NB4 (cell line): ENCODE measurements around a stretch of chr4.

- RRBS, result no CpG with 5 or more reads among the region's 18 CpGs
These were observed 1.5 kb downstream of the NEUROG2 start for GRCh38 chr4:112514495-112514869.

DNA sequence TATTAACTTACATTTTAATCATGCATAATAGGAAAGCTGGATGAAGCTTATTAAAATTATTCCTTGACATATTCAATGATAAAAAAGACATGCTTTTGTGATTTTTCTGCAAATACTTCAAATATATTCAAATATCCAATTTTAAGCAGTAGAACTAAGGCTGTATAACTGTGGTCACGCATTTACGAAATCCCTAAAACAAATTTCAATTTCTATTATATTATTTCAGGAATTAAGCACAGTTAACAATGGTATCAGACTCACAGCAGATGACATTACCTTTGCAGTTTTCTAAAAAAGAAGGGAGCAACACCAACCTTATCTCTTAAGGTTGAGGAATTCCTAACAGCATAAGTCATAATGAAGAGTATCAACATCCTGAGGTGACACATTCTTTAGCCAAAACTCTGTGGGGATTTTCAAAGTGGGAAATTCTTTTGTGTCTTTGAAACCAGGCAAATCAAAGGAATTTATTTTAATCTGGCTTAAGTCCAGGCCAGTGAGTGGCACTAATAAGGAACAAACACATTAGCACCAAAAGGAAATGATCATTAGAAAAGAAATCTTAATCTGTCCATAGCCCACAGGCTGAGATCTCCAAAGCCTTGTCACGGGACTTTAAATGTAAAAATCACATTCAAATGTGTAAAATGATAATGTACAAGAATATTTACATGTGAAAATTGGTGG is 110.0 kb downstream of the LARP7 start:
- RRBS, result no CpG with 5 or more reads among the region's 3 CpGs

- RRBS, result no CpG with 5 or more reads among the region's 16 CpGs
These were observed 180.9 kb downstream of the LARP7 start for GRCh38 chr4:112817573-112818478.

DNA sequence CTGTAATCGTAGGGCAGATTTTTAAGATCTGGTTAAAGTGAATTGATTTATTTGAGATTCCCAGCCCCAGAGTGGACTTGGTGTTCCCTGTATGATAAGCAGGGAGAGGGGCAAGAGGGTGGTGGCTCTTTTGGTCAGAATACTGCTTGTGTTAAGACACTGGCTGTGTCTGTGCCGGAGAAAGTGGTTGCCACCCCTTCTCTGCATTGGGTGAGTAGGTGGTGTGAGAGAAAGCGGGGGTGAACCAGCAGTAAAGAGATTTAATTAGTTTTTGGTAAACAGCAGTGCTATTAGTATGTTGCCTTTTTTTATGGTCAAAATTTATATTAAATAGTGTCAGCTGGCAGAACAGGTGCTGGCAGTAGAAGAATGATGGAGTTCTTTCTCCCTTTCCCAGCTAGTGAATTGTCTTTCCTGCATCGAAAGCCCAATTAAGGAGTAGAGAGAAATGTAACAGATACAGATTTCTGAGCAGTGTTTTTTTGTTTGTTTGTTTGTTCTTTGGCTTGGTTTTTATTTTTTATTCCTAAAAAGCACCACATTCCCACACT is 181.6 kb downstream of the LARP7 start:
- RRBS, result no CpG with 5 or more reads among the region's 4 CpGs

DNA sequence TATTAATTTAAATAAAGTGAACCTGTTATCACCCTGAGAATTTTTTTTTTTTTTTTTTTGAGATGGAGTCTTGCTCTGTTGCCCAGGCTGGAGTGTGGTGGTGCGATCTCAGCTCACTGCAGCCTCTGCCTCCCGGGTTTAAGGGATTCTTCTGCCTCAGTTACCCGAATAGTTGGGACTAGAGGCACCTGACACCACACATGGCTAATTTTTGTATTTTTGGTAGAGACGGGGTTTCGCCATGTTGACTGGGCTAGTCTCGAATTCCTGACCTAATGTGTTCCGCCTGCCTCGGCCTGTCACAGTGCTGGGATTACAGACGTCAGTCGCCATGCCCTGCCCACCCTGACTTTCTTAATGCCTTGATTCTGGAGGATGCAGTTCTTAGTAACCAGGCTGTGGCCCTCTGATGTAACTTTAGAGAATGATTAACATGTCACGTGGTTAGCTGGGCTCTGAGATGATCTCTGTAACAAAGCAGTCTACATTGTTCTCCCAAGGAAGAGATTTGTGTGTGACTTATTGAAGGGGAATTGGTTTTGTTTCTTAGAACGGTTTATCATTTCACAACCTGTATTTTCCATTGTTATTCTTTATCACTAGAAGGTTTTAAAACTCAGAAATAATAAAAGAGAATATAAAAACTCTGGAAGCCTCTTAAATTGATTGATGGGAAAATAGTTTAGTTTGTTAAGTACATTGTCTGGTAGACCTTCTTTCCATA is 30.6 kb downstream of the ANK2 start:
- RRBS, result no CpG with 5 or more reads among the region's 12 CpGs

- RRBS, result no CpG with 5 or more reads among the region's 6 CpGs
These were observed 92.5 kb downstream of the ANK2 start for GRCh38 chr4:113141817-113142535.

DNA sequence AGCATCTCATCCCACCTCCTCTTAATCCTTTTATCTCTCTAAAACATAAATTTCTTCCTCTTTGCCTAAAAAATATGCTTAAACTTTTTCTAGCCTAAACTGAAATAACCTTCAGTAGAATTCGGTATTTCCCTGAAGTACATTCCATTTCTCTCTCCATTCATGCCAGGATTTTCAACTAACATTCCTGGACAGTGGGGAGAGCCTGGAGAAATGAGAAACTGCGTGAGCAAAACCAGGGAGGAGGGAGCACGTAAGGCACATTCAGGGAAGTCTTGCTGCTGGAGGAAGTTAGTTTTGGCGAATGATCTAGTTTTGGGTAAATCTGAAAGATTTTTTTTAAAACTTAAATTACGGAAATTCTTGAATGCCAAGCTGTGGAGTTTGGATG is 347.6 kb downstream of the ANK2 start:
- RRBS, result no CpG with 5 or more reads among the region's 5 CpGs

DNA sequence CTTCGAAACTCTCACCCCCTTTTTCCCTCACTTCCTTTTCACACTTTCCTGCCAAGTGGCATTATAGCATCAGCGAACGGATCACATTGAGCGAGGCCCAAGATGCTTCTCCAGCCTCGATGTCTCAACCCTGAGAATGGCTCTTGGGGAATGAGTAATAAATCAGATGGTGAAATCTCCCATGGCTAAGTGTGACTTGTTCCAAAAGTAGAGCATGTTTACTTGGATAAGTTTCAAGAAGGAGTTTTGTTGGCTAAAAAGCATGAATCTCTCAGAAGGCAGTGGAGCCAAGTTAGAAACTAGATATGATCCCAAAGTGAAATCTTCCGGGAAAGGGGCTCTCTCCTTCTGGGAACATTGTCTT is 316.3 kb downstream of the CAMK2D start:
- RRBS, result no CpG with 5 or more reads among the region's 6 CpGs

- RRBS, result no CpG with 5 or more reads among the region's 3 CpGs
These were observed 308.3 kb downstream of the CAMK2D start for GRCh38 chr4:113453226-113453664.

DNA sequence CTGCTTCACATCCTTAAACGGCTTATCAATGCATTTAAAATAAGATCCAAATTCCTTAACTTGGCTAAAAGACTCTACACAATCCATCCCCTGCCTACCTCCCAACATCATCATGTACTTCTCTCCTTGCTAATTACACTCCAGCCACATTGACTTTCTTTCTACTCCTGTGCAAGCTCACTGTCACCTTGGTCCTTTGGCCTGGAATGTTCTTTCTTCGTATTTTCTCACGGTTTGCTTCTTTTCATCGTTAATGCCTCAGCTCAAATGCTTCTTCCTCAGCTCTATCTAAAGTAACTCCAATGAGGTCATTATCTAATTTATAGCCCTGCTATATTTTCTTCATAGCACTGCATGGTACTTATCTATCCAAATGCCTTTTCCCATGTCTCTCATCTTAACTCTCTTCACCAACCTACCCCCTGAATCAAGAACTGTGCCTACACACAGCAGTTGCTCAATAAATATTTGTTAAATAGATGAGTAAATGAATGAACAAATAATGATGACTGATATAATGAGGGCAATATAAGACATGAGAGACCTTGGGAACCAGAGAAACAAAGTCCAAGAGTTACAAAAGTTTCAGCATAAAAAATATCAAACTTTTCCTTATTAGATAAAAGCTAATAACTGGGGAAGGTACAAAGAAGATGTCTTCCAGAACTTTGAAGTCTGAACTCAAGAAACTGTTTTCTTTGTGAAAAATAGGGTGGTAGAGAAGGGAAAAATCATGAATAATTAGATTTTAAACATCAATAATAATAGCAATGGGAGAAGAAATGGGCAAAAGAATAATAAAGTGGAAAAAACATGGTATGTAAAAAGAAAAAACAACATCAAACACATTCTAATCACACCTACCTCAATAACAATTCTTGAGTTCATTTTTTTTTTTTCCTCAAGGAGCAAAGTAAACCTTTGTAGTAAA is 19.6 kb downstream of the CAMK2D start:
- RRBS, result no CpG with 5 or more reads among the region's 4 CpGs

GRCh38 chr4:113762953-113763608 is 1.5 kb upstream of the CAMK2D start:
- RRBS, result no CpG with 5 or more reads among the region's 12 CpGs

- RRBS, result no CpG with 5 or more reads among the region's 17 CpGs
These were observed 25.0 kb upstream of the ARSJ start for GRCh38 chr4:114004380-114004928.

DNA sequence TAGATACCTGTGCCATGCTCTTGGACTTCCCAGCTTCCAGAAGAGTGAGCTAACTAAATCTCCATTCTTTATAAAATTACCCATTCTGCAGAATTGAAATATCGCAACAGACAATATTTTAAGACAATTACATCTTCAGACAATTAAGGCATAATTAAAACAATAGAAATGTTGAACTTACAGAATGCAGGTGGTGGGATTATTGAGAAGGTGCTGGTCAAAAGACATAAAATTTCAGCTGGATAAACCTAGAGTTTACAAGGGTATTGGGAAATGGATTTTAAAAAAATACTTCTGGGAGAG is 107.1 kb upstream of the UGT8 start:
- RRBS, result no CpG with 5 or more reads among the region's 1 CpG

DNA sequence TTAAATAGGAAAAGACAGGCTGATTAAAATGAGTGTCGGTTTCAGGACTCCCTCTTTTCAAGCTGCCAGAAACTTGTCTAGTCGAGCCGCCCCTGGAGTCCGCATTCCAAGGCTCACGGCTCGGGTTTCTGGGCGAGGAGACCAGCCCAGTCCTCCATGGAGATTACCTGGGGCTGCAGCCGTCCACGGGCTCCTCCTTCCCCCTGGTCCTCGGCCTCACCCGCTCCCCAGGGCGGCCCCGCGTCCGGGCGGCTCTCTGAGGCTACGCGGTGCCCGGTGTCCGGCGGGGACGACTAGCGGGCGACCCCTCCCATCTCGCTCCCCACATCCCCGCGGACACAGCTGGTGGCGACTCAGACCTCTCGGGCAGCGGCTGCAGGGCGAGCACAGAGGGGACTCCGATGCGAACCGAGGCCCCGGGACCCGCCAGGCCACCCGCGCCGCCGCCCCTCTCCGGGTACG is 159.5 kb downstream of the TRAM1L1 start:
- RRBS, result 94% methylated on average over 7 of the region's 42 CpGs

- RRBS, result no CpG with 5 or more reads among the region's 9 CpGs
These were observed 202.9 kb upstream of the NDST3 start for GRCh38 chr4:117831436-117831803.

- RRBS, result 5% methylated on average over 29 of the region's 76 CpGs
These were observed 1.1 kb upstream of the NDST3 start for GRCh38 chr4:118032994-118033806.

DNA sequence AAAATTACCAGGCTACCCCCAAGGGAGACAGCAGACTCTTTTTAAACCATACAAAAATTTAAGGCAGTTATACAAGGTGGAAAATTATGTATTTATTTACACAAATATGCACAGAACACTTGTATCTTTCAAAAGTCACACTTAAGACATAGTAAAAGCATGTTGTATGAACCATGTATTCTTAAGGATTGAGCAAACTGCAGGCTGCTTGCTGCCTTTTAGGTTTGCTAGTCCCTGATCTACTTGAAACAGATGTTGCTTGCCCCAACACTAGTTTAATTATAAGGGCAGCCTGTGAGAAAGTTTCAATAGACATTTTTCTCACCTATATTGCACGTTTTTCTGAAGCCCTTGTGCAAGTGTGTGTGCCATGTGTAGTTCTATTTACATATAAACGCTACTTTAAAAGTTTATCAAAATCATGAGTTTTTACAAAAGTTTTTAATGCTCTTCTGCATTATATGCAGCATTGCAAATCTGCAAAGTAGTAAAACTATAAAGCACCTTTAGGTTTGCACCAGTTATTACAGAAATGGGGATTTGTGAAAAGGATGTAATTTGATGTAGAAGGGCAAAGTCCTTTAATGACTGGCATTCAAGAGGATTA is 72.7 kb downstream of the PRSS12 start:
- RRBS, result no CpG with 5 or more reads among the region's 2 CpGs

GRCh38 chr4:118591454-118591956 is 93.7 kb upstream of the METTL14 start:
- RRBS, result no CpG with 5 or more reads among the region's 23 CpGs

- RRBS, result no CpG with 5 or more reads among the region's 1 CpG
These were observed 66.4 kb downstream of the METTL14 start for GRCh38 chr4:118751545-118752033.

DNA sequence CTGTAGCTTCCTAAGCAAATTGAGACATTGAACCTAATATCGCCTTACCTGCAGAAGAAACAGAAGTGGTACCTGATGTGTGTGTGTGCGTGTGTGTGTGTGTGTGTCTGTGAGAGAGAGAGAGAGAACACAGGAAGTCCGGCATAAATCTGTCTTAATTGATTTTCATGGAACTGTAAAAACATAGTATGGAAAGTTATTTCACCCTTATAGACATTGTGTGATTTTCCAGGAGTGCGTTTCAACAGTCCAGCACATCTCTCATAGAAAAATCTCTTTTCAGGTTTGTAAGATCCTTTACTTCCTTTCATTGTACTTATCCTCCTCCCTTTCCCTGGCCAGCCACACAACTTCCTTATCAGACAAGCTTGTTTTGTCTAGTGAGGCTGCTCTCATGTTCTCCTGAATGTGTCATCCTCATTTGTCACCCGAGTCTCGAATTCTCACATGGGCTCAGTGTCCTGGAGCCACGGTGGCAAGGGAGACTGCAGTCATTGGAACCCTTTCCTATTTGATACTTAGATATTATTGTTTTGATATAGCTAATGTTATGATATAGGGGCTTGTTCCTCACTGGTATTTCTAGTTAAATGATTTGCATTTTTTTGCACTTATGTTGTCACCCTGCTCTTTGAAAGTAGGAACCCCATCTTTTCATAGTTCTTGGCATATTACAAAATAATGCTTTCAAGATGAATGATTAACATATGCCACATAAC is 16.9 kb downstream of the SYNPO2 start:
- RRBS, result no CpG with 5 or more reads among the region's 7 CpGs